ENCODE results near the genes TMEM256, NLGN2 and FGF11.

- PRO-cap, 4 experiments: no peak in any of the 4 experiments
- RAMPAGE, long total RNA, 2 experiments: no peak in any of the 2 experiments
These were observed 10.1 kb downstream of the DLG4 start for GRCh38 chr17:7207174-7207936.

GRCh38 chr17:7213750-7214946 lies 3.3 kb downstream of the DLG4 start:
- PRO-cap, 4 experiments: no peak in any of the 4 experiments
- RAMPAGE, long total RNA, 2 experiments: no peak in any of the 2 experiments

DNA sequence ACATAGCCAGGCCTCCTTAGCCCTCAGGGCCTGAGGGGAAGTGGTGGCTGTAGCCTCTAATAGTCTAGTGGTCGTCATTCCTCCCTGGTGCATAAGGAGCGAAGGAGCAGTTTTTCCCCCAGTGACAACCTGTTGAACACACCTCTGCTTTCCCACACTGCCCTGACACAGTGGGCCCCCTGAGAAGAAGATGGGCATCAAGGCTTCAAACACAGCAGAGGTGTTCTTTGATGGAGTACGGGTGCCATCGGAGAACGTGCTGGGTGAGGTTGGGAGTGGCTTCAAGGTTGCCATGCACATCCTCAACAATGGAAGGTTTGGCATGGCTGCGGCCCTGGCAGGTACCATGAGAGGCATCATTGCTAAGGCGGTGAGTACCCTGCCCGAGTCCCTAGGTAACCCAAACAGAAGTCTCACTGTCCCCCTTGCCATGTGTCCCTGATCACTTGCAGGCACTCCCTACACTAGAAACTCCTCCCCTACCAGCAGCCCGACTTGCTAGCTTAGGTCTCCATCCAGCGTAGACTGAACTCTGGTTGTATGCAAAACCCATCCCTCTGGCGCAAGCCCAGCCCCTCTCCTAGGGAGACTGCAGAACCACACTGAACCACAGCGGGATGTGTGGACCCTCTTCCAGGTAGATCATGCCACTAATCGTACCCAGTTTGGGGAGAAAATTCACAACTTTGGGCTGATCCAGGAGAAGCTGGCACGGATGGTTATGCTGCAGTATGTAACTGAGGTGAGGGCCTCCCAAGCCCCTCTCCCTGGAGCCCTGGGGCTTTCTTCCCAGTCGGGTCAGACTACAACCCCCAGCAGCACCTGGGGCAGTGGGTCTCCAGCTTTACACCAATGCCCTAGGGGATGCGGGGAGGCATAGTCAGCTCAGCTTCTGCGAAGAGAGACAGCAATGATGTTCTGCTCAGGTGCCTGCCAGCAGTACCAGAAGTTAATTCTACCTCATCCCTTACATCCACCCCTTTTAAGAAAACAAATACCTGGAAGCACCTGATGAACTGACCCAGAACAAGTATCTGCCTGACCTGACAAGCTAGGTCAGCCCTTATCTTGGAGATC lies 3.1 kb downstream of the ACADVL start:
- PRO-cap, 4 experiments: no peak in any of the 4 experiments
- RAMPAGE, long total RNA, 2 experiments: start-site peak on the plus strand in 1 of 2 experiments, centred at positions 259 to 704 of the sequence, 79 to 277 reads per replicate; start-site peak on the minus strand in 1 of 2 experiments, centred at position 542 of the sequence, 48 reads per replicate

- PRO-cap, 4 experiments: no peak in any of the 4 experiments
- RAMPAGE, long total RNA, 2 experiments: start-site peak on the plus strand in 1 of 2 experiments, at chr17:7224817-7224879 at its widest, 169 reads per replicate
These were observed 4.9 kb downstream of the ACADVL start for GRCh38 chr17:7224736-7224905.

DNA sequence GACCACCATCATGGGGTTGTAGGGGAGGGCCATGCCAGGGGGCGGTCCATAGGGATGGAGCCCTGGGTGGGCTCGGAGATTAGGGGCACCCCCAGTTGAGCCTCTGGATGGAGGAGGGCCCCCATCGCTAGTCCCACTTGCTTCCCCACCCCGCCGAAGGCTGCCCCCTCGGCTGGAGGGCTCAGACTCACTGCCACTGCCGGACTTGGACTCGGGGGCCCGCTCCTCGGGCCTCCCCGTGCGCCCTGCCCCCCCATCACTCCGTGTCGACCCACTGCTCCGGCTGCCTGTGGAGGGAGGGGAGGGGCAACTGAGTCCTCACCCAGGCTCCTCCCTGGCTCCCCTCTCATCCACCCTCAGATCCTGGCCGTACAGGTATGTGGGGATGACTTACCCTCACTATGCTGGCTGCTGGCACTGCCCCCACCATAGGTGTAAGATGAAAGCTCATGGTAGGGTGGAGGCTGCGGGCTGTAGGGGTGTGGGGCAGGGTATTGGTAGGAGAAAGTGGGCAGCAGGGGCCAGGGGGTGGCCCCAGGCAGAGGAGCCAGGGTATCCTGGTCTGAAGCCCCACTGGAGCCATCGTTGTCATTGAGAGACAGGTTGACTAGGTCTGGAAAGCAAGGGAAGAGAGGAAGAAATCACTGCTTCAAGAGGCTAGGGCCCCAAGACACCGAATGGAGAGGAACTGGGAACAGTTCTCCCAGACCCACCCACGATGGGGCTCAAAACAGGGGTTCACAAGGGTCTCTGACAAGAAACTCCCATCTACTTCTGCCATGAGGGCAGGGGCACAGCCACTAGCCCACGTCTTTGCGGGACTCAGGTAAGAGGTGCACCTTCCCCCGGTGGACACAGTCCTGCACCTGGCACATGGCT lies 6.5 kb downstream of the ACADVL start:
- PRO-cap, 4 experiments: no peak in any of the 4 experiments
- RAMPAGE, long total RNA, 2 experiments: no peak in any of the 2 experiments

DNA sequence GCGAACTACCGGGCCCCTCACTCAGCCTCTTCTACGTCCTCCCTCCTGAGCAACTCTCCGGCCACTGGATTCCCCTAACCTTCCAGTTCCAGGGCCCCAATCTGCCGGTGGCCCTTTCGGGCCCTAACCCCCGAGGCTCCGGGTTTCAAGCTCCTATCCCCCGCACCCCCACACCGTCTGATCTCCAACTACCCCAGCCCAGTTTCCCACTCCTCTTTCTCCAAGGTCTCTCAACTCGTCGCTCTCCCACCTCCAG lies 464 bp downstream of the PHF23 start:
- PRO-cap, 4 experiments: no peak in any of the 4 experiments
- RAMPAGE, long total RNA, 2 experiments: no peak in any of the 2 experiments

DNA sequence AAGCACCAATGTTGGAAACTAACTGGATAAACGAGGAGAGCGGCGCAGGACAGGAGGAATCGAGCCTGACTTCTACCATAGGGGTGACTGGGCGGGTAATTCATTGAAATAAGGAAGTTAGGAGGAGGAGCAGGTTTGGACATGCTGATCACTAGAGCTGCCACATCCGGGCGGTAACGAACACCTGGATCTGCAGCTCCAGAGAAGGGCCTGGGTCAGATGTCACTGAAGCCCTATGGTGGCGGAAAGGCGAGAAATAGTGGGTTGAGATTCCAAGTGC lies 1.2 kb upstream of the SLC2A4 start:
- PRO-cap, 4 experiments: no peak in any of the 4 experiments
- RAMPAGE, long total RNA, 2 experiments: no peak in any of the 2 experiments

- PRO-cap, 4 experiments: no peak in any of the 4 experiments
- RAMPAGE, long total RNA, 2 experiments: start-site peak on the plus strand in 1 of 2 experiments, at chr17:7311368-7312006 at its widest, 140 to 305 reads per replicate
These were observed 3.5 kb downstream of the GPS2 start for GRCh38 chr17:7311339-7312319.

DNA sequence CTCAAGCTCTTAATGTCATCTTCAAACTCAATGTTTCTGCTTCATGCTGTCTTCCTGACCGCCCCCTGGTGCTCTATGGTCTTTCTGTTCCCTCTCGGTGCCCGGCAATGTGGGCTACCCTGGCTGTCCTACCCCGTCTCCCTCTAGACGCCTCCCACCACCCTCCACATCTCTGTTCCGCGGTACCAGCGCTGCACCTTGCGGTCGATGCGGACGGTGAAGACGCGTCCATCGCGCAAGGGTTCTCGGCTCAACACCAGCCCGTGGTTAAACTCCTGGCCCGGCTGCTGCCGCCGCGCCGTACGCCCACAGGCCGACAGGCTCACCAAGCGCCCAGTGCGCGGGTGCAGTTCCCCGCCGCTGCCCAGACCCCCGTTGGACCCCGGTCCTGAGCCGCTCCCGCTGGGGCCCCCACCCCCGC lies 291 bp downstream of the NEURL4 start:
- PRO-cap, 4 experiments: no peak in any of the 4 experiments
- RAMPAGE, long total RNA, 2 experiments: no peak in any of the 2 experiments

- PRO-cap, 4 experiments: peak in 4 of 4 experiments; most common minus-strand start chr17:7404095 (in 4)
- RAMPAGE, long total RNA, 2 experiments: start-site peak on the minus strand in 2 of 2 experiments, at chr17:7404088-7404100 at its widest, 538 to 760 reads per replicate
These were observed at the start of gene TMEM256 for GRCh38 chr17:7404016-7404200. TSS of gene TMEM256 (minus strand) at chr17:7404097.

- PRO-cap, 4 experiments: no peak in any of the 4 experiments
- RAMPAGE, long total RNA, 2 experiments: no peak in any of the 2 experiments
These were observed at the start of gene NLGN2 for GRCh38 chr17:7407681-7407909. TSS of gene NLGN2 (plus strand) at chr17:7407845.

GRCh38 chr17:7435581-7436339 lies 525 bp downstream of the TMEM102 start:
- PRO-cap, 4 experiments: peak in 4 of 4 experiments; most common plus-strand start chr17:7435651 (in 4)
- RAMPAGE, long total RNA, 2 experiments: no peak in any of the 2 experiments

DNA sequence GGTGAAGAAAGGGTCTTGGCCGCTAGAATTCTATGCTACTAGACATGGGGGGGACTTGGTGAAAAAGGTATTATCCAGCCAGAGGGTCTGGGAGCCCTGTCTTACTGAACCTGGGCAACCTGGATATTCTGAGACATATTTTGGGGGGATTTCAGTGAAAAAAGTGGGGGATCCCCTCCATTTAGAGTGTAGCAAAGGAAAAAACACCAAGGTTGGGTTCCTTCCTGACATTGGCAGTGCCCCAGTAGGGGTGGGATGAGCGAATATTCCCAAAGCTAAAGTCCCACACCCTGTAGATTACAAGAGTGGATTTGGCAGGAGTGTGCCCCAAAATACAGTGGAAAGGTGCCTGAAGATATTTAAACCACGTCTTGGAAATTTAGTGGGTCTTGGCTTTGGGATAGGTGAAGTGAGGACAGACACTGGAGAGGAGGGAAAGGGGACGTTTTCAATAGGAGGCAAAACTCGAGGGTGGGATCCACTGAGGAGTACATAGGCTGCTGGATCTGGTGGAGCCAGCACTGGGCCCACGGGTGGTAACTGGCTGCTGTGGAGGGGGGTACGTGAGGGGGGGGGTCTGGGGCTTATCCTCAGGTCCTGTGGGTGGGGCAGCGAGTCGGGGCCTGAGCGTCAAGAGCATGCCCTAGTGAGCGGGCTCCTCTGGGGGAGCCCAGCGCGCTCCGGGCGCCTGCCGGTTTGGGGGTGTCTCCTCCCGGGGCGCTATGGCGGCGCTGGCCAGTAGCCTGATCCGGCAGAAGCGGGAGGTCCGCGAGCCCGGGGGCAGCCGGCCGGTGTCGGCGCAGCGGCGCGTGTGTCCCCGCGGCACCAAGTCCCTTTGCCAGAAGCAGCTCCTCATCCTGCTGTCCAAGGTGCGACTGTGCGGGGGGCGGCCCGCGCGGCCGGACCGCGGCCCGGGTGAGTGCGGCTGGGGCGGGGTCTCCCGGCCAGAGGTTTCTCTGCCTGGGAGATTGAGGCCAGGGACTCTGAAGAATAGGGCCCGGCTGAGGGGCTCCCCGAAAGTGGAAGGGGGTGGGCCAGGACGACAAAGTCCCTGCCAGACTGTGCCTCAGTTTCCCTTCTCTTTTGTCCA lies at the start of gene FGF11:
TSS of gene FGF11 (plus strand) at position 614 of the 1,090 bp plus-strand sequence.
- PRO-cap, 4 experiments: no peak in any of the 4 experiments
- RAMPAGE, long total RNA, 2 experiments: no peak in any of the 2 experiments

- PRO-cap, 4 experiments: peak in 4 of 4 experiments; most common plus-strand start chr17:7445607 (in 3); most common minus-strand start chr17:7445793 (in 4)
- RAMPAGE, long total RNA, 2 experiments: start-site peak on the plus strand in 1 of 2 experiments, at chr17:7445493-7445602 at its widest, 5 to 14 reads per replicate
These were observed 541 bp downstream of the CHRNB1 start for GRCh38 chr17:7445205-7445998.

DNA sequence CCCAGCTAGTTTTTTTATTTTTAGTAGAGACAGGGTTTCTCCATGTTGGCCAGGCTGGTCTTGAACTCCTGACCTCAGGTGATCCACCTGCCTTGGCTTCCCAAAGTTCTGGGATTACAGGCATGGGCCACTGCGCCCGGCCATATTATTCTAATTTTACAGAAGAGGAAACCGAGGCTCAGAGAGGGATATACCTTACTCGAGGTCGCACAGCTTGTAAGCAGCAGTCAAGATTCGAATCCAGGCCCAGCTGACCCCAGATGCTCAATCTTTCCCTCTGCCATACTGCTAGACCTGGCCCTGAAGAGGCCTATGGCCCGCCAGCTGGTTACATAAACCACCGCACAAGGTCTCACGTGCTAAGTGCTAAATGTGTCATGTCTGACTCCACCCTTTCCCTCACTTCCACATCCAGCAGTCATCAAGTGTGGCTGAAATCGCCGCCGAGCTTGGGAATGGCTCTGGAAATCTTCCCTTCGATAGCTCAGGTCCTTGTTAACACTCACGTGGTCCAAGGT lies 3.8 kb downstream of the ZBTB4 start:
- PRO-cap, 4 experiments: peak in 2 of 4 experiments; most common plus-strand start position 402 of the sequence (in 2); most common minus-strand start position 302 of the sequence (in 2)
- RAMPAGE, long total RNA, 2 experiments: no peak in any of the 2 experiments

DNA sequence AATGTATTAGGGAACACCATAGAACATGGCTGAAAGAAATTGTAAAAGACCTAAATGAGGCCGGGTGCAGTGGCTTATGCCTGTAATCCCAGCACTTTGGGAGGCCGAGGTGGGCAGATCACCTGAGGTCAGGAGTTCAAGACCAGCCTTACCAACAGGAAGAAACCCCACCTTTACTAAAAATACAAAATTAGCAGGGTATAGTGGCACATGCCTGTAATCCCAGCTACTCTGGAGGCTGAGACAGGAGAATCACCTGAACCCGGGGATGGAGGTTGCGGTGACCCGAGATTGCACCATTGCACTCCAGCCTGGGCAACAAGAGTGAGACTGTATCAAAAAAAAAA lies 23.4 kb downstream of the SLC35G6 start:
- PRO-cap, 4 experiments: no peak in any of the 4 experiments
- RAMPAGE, long total RNA, 2 experiments: no peak in any of the 2 experiments

DNA sequence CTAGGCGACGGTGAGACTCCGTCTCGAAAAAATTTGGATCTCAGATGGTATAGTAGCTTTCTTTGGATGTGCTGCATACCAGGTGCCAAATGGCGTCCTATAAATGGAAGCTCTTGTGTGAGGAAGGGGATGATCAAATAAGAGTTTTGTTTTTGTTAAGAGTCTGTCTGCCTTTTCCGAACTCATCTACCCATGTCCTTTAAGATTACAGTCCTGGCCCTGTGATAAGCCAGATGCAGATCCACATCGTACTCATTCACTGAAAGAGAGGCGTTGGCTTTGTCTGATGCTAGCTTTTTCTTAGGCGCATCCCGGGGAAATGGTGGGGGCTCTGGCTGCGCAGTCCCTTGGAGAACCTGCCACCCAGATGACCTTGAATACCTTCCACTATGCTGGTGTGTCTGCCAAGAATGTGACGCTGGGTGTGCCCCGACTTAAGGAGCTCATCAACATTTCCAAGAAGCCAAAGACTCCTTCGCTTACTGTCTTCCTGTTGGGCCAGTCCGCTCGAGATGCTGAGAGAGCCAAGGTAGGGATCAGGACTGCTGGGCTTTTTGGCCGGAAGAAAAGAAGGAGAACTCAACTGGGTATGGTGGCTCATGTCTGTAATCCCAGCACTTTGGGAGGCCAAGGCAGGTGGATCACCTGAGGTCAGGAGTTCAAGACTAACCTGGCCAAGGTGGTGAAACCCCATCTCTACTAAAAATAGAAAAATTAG lies 26.9 kb downstream of the SLC35G6 start:
- PRO-cap, 4 experiments: no peak in any of the 4 experiments
- RAMPAGE, long total RNA, 2 experiments: no peak in any of the 2 experiments

DNA sequence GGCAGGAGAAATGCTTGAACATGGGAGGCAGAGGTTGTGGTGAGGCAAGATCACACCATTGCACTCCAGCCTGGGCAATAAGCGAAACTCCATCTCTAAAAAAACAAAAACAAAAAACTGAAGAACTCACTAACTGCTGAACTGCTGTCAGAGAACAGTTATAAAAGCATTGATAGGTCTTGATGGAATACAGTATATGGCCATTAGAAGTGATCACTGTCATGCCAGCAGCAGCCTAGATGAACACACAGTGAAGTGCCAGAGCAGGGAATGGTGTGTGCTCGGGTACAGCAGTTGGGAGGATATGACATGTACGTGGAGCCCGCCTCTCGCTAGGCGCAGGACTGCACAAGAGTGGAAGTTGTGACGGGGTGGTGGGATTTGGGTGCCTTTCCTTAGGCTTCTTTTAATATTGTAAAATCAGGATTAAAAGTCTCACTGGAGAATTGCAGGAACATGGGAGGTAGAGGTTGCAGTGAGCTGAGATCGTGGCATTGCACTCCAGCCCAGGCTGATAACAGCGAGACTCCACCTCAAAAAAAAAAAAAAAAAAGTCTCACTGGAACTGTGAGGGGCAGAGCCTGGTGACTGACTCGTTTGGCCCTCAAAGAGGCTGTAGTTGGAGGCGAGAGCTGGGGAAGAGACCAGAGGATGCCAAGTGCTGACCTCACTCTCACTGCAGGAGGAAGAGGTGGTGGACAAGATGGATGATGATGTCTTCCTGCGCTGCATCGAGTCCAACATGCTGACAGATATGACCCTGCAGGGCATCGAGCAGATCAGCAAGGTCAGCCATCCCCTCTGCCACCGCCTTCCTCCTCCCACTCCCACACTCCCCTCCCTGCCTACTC lies 29.5 kb downstream of the SLC35G6 start:
- PRO-cap, 4 experiments: no peak in any of the 4 experiments
- RAMPAGE, long total RNA, 2 experiments: no peak in any of the 2 experiments

DNA sequence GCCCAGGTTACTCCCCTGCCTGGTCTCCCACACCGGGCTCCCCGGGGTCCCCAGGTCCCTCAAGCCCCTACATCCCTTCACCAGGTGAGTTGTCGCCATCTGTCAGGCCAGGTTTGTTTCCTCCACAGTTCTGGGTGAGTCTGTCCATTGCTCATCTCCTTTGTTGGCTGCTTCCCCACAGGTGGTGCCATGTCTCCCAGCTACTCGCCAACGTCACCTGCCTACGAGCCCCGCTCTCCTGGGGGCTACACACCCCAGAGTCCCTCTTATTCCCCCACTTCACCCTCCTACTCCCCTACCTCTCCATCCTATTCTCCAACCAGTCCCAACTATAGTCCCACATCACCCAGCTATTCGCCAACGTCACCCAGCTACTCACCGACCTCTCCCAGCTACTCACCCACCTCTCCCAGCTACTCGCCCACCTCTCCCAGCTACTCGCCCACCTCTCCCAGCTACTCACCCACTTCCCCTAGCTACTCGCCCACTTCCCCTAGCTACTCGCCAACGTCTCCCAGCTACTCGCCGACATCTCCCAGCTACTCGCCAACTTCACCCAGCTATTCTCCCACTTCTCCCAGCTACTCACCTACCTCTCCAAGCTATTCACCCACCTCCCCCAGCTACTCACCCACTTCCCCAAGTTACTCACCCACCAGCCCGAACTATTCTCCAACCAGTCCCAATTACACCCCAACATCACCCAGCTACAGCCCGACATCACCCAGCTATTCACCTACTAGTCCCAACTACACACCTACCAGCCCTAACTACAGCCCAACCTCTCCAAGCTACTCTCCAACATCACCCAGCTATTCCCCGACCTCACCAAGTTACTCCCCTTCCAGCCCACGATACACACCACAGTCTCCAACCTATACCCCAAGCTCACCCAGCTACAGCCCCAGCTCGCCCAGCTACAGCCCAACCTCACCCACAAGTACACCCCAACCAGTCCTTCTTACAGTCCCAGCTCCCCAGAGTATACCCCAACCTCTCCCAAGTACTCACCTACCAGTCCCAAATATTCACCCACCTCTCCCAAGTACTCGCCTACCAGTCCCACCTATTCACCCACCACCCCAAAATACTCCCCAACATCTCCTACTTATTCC lies 32.0 kb downstream of the SLC35G6 start:
- PRO-cap, 4 experiments: no peak in any of the 4 experiments
- RAMPAGE, long total RNA, 2 experiments: no peak in any of the 2 experiments

DNA sequence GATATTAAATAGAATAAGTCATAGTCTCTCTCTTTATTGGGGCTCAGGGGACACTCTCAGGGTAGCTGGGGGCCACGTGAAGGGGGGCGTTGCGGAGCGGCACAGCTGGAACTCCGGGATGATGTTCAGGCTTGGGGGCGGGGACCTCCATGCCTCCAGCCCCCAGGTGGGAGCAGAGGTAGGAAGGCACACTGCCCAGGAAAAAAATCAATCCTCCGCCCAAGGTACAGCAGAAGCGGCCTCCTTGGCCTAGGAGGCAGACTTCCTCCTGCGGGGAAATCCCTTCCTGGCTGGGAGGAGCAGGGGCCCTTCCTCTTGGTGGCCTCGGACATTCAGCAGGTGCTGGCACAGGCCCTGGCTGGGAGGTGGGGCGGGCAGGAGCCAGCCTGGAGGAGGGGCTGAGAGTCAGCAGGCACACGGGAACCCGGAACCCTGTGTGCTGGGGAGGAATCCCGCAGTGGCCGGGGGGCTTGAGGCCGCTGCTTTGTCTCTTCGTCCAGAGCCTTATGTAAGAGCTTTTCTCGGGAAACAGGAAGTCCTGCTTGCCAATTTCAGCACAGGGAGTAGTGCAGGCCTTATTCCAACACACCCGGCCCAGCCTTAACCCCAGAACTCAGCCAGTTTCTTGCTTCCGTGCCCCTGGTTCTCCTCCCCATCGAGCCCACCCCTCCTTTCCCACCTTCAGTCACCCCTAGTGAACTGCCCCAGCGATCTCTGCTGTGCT lies 520 bp upstream of the TNFSF13 start:
- PRO-cap, 4 experiments: peak in 4 of 4 experiments; most common plus-strand start position 457 of the sequence (in 4); most common minus-strand start position 341 of the sequence (in 2)
- RAMPAGE, long total RNA, 2 experiments: start-site peak on the plus strand in 1 of 2 experiments, centred at position 406 of the sequence, 42 reads per replicate

Data from right lobe of liver (tissue), 4 donors.